ENCODE measurements around a stretch of chr1.

GRCh38 chr1:18923533-18924711, 21.6 kb upstream of the ALDH4A1 start:
- PRO-cap, result no peak

- PRO-cap, result no peak
Measured at GRCh38 chr1:18962057-18962554, 5.6 kb upstream of the IFFO2 start.

- PRO-cap, result no peak
Measured at GRCh38 chr1:19010348-19011645, 54.3 kb upstream of the IFFO2 start.

DNA sequence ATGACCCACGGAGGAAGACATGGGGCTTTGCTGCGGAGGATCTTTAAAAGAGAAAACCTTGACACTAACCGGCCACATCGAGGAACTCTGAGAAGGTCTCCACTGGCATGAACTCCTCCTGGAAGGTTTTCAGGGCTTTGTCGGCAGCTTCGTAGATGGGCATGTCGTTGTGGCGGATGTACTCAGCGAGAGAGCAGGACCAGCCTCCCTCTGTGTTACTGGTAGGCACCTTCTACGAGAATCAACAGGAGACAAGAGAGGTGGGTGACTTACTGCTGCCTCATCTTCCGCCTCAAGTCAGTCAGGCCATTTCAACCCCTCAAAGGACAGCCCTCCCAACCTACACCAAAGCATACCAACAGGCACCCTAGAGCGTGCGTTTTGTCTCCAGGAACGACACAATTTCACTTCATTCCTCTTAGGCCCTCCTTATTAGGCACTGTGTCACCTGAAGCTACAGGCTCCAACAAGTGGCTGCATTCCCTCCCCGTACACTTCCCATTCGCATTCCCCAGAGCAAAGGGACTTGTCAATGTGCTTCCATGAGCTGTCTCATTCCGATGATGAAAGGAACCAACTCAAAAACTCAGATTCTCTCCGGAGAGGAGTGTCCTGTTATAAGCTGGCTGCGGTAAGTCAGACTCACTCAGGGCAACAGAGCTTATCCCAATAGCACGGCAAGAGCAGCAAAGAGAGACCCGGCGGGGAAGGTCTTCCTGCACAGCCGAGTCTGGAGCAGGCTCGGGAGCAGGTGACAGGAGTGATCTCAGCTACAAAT, 120.4 kb upstream of the IFFO2 start:
- PRO-cap, result no peak

- PRO-cap, result no peak
Measured at GRCh38 chr1:19130206-19131001, 79.7 kb downstream of the UBR4 start.

DNA sequence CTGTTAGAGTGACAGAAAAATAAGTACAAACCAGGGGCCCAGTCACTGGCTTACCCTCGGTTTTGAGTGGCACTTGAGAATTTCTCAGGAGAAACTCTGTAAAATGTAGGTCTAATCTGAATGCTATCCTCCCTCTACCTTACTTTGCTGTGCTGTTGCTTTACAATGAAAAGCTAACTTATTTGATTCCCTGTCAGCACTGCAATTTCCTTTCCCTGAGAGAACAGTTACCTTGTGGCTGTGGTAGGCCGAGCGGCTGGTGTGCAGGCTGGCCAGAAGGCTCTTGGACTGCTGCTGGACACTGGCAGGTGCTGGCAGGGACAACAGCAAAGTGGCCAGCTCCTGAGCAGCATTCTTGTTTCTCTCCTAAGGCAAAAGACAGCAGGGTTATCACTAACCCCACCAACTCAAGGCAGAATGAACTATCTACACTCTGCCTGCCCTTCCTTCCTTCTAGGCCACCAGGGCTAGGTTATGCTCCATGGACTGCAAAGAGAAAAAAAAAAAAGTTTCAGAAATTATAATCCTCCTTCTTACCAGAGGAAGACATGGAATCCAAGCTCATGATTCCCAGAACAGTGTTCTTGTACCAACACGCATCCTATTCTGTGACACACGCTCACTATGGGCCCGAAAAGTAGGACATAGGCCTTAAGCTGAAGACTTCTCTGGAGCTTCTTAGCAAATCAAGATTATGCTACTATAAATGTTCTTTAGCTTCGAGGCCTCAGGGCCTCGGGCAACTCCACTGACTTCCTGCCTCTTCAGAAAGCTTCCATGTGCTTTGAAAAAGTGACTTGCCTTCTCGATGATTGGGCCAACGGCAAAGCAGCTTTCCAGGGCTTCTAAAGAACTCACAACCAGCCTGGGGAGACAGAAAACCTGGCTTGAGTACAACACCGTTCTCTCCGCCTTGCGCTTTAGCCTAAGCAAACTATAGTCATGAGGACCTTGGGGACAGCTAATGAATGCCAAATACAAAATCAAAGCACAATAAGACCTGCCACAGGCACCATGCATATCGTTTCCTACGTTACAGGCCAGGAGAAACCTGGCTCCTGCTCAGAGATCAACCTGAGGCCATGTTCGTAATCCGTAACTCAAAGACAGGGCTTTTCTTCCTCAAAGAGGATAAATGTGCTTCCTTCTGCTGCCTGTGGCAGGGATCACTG, 61.9 kb downstream of the UBR4 start:
- PRO-cap, result no peak

DNA sequence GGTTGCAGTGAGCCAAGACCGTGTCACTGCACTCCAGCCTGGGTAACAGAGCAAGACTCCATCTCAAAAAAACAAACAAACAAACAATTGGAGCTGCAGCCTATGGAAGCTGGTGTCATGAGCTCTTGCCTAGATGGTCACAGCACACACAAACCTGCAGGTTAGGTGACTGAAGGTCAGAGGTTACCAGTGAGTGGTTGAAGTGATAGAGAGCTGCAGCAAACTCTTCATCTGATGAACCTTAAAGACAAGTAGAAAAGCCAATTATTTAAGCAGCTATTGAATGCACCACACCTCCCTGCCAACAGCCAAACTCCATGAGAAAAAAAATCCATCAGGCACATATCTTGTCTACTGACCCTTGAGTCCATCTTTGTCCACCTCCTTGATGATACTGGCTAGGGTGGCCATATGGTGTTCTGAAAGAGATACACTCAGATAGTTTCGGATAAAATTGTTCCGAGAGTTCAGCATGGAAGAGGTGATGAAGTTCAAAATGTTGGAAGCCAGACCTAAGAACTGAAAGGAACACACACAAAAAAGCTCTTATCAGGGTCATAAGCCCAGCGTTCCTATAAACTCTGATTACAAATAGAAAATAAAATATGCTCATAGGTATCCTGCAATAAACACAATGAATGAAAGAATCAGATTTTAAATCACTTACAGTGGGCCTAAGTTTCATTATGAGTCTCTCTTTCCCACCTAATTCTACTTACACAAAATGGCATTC, 26.2 kb downstream of the UBR4 start:
- PRO-cap, result no peak

- PRO-cap, result no peak
Measured at GRCh38 chr1:19208642-19209193, 1.3 kb downstream of the UBR4 start.

GRCh38 chr1:19270264-19271077, 18.1 kb downstream of the AKR7A3 start:
- PRO-cap, result no peak

GRCh38 chr1:19272497-19272993, 16.0 kb downstream of the AKR7A3 start:
- PRO-cap, result no peak

- PRO-cap, result no peak
Measured at GRCh38 chr1:19272994-19273179, 15.7 kb downstream of the AKR7A3 start.

- PRO-cap, result no peak
Measured at GRCh38 chr1:19353461-19354211, 41.5 kb downstream of the SLC66A1 start.

- PRO-cap, result no peak
Measured at GRCh38 chr1:19369758-19370233, 57.7 kb downstream of the SLC66A1 start.

DNA sequence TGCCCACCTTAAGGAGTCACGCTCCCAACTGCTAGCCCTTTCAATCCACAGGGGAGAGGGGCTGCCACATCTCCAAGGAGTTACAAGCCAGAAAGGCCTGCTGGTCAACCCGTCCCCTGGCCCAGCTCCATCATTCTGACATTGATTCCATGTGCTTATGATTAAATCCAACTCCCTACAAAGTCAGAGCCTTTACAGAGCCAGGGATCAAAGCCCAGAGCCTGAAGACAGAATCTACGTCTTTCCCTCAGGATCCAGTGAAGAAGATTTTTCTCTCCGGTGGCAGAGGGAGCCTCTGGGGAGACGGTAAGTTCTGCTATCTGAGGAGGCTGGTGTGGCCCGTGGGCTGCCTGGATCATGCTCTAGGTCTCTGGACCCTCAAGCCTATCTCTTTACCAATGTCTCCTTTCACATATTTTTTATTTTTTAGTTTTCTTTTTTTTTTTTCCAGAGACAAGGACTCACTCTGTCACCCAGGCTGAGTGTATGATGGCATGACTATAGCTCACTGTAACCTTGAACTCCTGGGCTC, 61.2 kb downstream of the SLC66A1 start:
- PRO-cap, result no peak

GRCh38 chr1:19398363-19398898, 86.3 kb downstream of the SLC66A1 start:
- PRO-cap, result no peak

DNA sequence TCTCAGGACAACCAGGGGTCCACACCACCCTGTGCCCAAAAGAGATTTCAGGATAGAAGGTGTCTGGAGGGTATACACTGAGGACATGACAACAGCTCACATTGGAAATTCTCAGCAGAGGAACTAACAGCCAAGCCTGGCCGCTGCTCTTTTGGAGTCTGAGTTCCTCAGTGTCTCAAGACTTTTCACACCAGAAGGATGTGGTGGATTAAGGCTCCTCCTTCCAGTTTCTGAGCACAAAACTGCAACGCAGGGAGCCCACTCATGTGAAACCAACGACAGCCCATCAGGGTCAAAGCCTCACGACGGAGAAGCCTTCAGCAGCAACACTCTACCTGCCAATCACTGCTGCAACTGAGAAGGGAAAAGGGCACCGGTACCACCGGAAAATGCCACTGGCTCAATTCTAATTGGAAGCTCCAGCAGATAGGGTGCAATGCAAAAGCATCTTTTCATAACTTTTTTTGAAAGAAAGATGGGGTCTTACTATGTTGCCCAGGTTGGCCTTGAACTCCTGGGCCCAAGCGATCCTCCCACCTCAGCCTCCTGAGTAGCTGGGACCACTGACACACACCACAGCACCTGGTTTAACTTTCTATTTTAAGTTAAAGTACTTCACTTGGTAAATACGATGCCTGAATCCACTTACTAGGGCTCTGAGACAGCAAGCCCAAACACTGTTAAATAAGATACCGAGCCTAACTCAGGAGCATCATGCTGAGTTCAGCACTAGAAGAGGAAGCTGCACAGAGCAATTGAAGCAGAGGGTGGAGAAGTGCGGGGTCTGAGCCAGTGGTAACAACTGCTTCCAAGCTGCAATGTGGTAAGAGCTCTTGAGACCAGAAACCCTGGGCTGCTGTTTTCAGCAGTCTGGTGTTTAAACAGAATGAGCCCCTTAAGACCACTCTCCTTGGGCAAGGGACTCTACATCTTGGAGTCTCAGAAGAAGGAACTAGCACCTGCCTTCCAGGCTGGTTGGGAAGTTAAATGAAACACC, 7.7 kb downstream of the CAPZB start:
- PRO-cap, result no peak

GRCh38 chr1:19644591-19645523, 746 bp downstream of the NBL1 start:
- PRO-cap, result no peak

DNA sequence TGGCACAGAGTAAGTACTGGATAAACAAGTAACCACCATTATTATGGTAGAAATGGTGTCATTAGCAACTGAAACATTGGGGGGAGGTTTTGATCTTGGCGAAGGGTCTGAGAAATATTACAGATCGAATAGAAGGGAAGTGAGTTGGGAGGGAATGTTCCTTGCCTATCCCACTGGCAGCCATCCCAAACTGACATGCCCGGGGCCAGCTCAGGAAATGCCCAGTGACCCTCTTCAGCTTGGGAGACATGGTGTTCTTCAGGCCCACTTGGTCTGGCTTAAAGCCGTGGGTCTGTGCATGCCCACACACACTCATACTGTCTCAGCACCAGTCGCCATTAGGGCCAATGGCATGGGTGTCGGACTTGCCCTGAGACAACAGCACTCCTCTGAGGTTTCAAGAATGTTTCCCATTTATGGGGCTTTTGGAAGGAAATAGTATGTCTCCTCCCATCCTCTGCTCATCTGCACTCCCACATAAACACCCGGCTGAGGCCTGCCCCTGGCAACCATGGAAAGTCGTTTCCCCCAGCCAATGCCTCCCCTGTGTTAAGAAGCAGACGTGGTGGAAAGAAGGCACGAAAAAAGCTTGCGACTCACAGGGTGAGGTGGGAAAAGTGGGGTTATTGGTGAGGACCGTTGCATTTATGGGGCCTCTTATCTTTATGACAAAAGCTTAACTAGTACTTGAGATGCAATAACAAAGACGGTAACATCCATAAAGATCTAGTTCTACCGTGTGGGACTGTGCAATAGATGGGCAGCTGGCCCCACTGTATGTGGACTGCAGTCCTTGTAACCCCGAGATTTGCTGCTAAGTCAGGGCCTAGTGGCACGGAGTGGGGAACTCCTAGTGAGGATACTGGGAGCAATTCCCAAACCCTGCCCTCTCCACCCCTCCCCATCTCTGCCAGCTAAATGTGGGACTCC, 2.0 kb downstream of the RNF186 start:
- PRO-cap, result no peak

DNA sequence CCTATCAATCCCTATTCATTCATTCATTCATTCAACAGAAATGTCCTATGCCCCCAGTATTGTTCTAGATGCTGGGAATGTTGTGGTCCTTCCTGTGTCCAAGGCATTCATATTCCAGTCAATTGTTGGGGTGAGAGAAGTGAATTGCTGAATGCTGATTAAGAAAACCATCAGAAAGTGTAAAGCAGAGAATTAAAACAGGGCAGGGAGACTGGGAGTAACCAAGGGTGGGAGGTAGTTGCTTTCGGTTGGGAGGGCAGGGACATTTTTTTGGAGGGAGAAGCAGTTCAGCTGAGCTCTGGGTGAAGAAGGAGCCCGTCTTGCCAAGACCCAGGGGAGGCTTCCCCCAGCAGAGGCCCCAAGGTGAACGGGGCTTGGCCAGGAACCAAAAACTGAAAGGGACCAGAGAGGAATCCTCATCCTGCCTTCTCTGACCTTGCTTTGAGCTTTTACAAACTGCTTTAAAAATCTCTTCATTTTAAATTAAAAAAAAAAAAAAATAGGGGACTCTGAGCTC, 10.7 kb downstream of the PLA2G2D start:
- PRO-cap, result no peak

- PRO-cap, result no peak
Measured at GRCh38 chr1:20265308-20265736, 25.4 kb upstream of the VWA5B1 start.